Right ventricle myocardium (tissue), 1 donor: ENCODE measurements around a stretch of chr16.

DNA sequence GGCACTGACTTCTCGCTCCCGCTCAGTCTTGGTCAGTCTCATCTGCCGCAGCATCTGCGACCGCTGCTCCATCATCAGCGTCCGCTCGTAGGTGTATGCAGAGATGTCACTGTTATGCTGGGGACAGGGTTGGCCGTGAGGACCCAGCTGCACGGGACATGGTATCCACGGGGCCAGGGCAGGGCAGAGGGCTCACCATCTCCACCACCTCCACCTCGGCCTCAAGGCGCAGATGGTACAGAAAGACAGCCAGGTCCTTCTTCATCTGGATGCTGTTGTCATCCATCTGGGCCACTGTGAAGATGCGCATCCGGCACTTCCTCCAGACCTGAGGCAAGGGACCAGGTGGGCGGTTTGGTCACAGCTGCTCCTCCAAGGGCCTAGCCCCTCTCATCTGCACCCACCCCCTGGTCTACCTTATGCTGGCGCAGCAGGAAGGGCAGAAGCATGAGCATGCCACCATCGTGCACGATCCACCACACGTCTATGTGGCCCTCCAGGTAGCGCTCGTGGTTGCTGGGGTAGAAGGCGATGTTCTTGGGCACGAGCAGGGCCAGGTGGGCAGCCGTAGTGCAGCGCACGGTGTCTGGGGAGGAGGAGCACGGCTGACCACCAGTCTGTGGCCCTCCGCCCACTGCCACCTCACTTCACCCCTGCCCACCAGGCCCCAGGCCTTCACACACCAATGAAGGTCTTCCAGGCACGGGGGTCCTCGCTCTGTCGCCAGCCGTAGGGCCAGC lies 2.0 kb upstream of the LCAT start:
- PRO-cap, 2 experiments, result no peak in any of the 2 experiments

GRCh38 chr16:67958400-67959289 lies 9.8 kb downstream of the SLC12A4 start:
- PRO-cap, 2 experiments, result no peak in any of the 2 experiments

- PRO-cap, 2 experiments, result peak in 2 of 2 experiments; most common plus-strand start chr16:67993437 (in 1); most common minus-strand start chr16:67993638 (in 2)
Observed at GRCh38 chr16:67993214-67994180, 5.8 kb downstream of the DPEP2 start.

DNA sequence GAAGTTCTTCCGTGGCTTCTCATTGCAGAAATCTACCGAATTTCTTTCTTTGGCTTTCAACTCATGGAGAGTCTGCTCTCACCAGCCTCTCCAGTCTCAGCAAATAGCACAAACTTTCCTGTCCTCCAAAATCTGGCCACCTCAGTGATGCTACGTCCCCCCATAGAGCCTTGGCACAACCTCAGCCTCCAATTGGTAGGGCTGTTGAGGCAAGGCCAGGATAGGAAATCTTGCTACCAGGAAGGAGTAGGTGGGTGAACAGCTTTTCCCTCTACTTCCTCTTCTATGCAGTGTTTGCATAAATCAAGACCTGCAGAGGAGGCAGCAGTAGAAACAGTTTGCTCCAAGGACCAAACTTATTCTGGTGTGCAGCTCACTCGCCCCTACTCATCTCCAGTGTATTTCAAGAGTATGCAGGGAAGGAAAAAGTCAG lies 678 bp upstream of the DPEP2 start:
- PRO-cap, 2 experiments, result no peak in any of the 2 experiments

GRCh38 chr16:68031877-68032538 lies 8.9 kb downstream of the DUS2 start:
- PRO-cap, 2 experiments, result no peak in any of the 2 experiments

DNA sequence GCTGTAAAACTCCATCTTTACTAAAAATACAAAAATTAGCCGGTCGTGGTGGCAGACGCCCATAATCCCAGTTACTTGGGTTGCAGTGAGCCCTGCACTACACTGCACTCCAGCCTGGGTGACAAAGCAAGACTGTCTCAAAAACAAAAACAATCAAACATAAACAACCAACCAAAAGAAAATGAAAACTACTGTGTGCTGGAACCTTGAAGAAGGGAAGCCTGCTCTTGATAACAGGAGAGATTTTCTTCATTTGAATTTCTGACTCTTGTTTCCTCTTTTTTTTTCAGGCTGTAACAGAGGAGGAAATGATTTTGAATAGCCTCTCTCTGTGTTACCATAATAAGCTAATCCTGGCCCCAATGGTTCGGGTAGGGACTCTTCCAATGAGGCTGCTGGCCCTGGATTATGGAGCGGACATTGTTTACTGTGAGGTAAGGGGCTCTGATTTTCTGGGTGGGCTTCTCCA lies 14.7 kb downstream of the DUS2 start:
- PRO-cap, 2 experiments, result no peak in any of the 2 experiments

DNA sequence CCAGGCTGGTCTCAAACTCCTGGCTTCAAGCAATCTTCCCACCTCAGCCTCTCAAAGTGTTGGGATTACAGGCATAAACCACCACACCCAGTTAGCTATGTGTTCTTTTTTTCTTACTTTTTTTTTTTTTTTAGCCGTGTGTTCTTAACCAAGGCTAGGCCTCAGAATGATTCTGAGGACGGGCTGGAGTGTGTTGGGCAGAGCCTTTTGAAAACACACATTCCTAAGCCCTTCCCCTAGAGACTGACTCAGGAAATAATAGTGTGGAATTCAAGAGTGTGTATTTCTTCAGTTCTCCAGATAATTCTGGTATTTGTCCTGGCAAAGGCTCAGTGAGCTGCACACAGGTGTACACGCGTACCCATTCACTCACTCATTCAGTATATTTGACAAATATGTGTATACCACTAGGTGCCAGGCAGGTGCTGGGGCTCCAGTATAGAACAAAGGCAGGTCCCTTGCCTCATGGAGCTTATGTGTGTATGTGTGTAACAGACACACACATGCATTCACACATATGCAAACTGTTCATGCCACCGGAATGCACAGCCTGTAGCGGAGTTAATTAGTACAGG lies 19.4 kb upstream of the NFATC3 start:
- PRO-cap, 2 experiments, result no peak in any of the 2 experiments

DNA sequence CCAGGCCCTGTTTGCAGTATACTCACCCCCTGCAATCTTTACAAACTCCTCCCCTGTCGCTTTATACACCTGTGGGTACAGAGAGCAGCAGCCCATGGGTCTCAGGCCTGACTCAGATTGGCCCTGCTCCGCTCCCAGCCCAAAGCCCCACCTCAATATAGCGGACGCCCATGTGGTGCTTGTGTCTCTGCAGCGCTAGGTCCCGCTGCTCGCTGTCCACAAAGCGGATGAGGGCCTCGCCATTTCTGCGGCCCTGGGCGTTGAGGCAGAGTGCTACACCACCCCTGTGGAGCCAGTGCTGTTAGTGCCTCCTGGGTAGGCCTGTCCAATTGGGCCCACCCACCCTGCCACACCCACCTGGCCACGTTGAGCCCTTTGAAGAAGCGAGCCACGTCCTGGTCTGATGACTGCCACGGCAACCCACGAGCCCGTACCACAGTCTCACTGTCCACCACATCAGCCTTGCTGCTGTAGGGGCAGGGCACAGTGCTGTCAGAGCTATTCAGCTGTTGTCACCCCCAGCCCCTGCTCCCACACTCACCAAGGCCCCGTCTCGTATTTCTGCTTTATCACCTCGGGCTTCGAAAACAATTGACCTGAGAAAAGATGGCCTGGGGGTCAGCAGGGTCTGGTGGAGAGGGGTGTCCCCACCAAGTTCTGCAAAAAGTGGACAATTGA lies 3.6 kb downstream of the ESRP2 start:
- PRO-cap, 2 experiments, result no peak in any of the 2 experiments

- PRO-cap, 2 experiments, result no peak in any of the 2 experiments
Observed at GRCh38 chr16:68267653-68268119, 3.4 kb downstream of the SLC7A6 start.

- PRO-cap, 2 experiments, result peak in 1 of 2 experiments; most common plus-strand start chr16:68284102 (in 1); most common minus-strand start chr16:68284007 (in 1)
Observed at GRCh38 chr16:68283531-68284516, 19.5 kb downstream of the SLC7A6 start.

- PRO-cap, 2 experiments, result no peak in any of the 2 experiments
Observed at GRCh38 chr16:68351806-68352657, 41.2 kb downstream of the PRMT7 start.

GRCh38 chr16:68509953-68510597 lies 29.0 kb upstream of the ZFP90 start:
- PRO-cap, 2 experiments, result no peak in any of the 2 experiments

GRCh38 chr16:68543739-68543978 lies 4.6 kb downstream of the ZFP90 start:
- PRO-cap, 2 experiments, result no peak in any of the 2 experiments

GRCh38 chr16:68770306-68771060 lies 33.4 kb downstream of the CDH1 start:
- PRO-cap, 2 experiments, result no peak in any of the 2 experiments

DNA sequence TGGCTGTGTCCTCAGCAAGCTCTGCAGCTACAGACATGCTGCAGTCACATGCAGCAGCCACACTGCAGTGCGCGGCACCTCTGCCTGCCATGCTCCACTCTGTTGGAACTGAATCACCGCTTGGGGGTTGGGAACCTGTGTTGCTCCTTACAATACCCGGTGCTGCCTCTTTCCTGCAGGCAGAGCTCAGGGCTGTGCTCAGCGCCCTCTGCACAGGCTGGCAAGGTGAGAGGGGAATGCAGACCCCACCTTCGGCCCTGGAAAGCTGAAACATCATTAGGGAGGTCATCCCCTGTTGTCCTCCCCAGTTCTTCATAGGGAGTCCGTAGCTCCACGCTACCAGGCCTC lies 16.0 kb upstream of the HAS3 start:
- PRO-cap, 2 experiments, result no peak in any of the 2 experiments

DNA sequence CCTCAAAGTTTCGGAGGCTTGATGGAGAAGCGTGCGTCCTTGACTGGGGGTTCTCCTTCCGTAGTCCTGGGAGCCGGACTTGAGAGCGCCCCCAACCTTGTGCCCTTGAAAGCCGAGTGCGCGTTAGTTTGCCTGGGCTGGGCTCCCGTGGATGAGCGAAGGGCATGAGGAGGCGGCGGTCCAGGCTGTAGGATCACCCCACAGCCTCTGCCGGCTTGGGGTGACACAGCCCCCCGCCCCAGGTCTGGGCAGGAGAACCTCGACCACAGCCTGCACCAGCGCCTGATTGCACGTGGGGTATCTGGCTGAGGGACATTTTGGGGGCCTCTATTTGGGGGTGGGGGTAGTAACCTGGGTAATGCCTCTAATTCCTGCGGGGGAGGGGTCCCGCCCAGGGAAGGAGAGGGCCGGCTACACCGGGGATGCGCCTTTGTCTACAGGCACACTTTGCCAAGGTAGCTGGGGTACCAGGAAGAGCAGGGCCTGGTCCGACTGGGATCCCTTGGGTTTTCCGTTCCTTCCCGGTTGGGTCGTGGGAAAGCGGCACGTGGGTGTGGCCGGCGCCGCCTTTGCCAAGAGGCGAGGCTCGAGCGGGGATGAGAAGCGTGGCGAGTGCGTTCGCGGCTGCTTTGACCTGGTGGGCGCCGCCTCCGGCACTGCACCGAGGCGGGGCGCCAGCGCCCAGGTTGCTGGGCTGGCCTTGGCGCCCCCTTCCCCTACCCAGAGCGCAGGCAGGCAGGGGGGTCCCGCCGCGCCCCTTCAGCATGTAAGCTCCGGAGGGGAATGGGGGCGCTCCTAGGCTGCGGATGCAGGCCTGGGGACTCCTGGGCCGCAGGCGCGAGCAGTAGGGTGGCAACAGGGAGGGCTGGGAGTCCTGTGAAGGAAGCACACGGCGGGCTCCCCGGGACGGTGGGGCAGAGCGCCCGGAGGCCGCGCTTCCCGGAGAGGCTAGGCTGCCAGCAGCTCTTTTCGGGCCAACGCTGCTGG lies 1.8 kb downstream of the HAS3 start:
- PRO-cap, 2 experiments, result no peak in any of the 2 experiments

DNA sequence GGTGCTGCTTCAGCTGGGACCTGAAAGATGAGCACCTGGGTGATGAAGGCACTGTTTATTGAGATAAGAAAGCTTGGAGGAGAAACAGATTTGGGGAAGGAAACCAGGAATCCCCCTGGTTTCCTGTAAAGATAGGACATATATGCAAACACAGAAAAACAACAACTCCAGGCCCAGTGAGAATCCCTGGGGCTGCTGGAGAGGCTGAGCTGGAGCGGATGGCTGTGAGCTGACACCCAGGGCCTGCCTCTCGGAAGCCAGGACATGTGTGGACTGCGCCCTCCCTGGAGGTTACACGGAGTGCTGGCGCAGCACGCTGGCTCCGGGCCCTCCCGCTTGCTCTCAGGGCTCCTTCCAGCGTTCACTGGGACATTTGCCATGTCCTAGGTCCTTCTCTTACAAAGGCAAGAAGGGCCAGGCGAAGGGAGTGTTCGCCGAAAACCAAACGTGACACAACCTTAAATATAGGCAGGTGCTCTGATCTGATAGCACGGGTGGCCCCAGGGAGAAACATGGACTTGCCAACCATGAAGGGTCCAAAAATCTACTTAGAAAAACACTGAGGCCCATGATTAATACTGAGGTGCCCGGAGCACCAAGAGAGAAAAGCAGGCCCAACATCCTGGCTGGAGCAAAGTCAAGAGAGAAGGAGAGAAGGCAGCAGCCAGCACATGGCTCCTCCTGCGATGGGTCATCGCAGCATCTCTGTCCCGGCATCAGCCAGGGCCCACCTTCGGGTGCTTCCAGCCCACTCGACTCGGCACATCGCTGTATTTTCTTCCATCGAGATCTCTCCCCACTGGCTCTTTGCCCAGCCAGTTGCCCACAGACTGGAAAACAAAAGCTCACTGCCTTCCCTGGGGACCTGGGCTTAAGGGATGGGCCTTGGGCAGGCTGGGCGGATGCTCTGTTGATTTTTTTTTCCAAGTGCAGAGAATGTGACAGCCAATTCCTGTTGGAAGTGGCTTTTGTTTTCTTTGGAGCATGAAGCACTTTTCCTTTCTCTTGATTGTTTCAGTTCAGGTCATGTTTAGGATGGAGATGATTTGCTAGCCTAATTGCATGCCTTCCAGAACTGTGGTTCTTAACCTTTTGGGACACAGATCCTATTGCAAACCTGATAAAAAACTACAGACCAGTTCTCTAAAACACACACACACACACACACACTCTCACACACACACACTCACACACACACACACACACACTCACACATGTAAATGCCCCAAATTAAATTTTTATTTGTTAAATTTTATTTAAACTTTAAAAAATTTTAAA lies 57.9 kb downstream of the CYB5B start:
- PRO-cap, 2 experiments, result peak in 2 of 2 experiments; most common plus-strand start position 399 of the sequence (in 1); most common minus-strand start position 275 of the sequence (in 2)

GRCh38 chr16:69522679-69523475 lies 42.9 kb upstream of the NFAT5 start:
- PRO-cap, 2 experiments, result no peak in any of the 2 experiments

- PRO-cap, 2 experiments, result no peak in any of the 2 experiments
Observed at GRCh38 chr16:69613340-69613851, 47.6 kb downstream of the NFAT5 start.

DNA sequence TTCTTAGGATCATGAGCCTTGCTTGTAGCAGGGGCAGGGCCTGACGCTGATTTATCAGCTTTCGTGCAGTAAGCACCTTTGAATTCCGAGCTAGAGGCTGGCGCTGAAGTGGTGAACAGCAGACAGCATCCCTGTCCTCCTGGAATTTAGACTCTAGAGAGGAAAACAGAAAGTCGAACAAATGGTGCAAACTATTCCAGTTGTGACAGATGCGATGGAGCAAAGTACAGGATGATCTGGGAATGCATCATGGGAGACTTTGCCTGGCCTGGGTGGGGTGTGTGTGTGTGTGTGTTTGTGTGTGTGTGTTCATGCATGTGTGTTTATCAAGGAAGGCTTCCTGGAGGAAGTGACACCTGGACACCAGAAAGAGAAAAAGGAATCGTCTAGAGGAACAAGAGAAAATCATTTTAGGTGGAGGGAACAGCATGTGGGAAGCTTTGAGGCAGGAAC lies 60.1 kb downstream of the WWP2 start:
- PRO-cap, 2 experiments, result no peak in any of the 2 experiments